Left lung (tissue), 1 donor: ENCODE measurements around the genes EFCAB3, ACE and DCAF7.

DNA sequence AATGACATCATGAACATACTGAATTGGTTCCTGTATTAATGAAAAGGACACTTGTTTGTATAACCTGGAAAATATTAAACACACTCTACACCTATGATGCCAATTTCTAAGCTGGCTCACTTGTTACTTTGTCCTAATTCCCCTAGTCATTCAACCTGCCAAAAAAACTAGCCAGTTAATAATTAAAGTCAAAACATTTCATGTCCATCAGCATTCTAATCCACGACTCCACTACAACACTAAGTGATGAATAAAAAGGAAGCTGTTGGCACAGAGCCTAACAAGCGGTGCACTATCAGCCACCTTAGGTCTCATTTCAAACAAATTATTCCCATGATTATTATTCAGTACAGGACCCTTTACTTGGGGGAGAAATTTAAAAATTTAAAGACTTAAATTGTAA is 12.1 kb downstream of the MED13 start:
- PRO-cap: no peak

DNA sequence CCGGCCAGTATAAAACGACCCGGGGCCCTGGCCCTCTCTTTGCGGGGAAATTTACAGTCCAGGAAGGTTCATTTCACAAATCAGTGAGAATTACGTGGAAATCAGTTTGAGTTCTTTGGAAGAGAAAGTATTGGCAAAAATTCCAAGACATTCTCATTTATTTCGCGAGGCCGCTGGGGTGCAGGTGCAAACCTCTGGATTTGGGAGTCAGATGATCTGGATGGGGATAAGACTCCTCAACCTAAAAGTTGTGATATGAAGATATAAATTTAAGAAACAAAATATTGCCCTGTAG is 1.0 kb upstream of the MED13 start:
- PRO-cap: bidirectional peak, plus-strand start at position 42 of the sequence, minus-strand start outside the sequence

GRCh38 chr17:62093778-62094172 is 28.7 kb upstream of the MED13 start:
- PRO-cap: no peak

DNA sequence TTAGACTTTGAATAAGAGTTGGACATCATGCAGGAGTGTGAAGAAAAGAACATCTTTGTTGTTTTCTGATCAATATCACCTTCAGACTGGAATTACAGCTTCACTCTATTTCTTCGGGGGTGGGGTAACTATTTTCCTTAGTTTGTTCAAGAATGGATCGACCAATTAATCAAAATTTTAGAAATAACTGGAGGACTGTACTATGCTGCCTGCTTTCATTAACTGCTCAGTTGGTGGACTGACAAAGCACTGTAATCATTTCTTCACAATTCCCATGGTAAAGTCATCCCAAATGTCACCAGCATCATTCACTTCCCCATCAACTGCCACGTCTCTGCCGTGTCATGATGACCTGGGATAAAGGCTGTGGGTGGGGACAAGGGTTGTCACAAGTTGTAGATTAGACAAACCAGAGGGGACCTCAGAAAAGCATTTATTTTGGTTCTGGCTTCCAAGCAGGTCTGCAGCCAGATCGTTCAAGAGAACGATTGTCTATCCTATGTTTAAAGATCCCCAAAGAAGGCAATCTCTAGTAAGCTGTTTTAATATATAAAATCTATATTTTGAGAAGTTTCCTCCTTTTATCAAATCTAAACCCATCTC is 105.2 kb upstream of the MED13 start:
- PRO-cap: no peak

DNA sequence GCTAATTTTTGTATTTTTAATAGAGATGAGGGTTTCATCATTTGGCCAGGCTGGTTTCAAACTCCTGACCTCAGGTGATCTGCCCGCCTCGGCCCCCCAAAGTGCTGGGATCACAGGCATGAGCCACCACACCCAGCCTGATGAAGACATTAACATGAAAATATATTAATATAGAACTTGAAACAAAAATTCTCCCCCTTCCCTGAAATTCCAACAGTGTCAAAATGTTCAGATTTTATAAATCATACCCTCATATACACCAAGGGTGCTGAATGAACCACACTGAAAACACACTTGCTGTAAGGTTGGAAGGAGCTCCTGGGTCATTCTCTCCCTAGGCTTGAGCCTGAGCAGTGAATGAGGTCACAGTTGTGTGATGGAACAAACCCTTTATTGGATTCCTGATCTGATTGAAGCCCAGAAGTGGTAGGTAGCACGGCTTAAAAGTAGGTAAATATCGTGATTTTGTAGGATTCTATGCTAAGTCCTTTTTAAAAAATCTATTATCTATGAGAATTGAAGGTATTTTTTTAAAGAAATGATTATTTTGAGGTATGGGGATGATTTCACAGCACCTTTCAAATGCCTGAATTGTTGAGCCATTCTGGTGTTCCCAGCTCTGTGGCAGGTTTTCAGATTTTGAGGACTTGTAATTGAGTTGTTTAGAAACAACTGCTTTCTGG is at the start of gene EFCAB3:
TSS of gene EFCAB3 (plus strand) at position 390 of the 683 bp plus-strand sequence.
- PRO-cap: no peak

GRCh38 chr17:62470746-62471228 is 7.8 kb upstream of the TLK2 start:
- PRO-cap: no peak

- PRO-cap: no peak
Measured at GRCh38 chr17:62543485-62544514, 65.2 kb downstream of the TLK2 start.

- PRO-cap: no peak
Measured at GRCh38 chr17:62572696-62573516, 54.6 kb upstream of the MRC2 start.

DNA sequence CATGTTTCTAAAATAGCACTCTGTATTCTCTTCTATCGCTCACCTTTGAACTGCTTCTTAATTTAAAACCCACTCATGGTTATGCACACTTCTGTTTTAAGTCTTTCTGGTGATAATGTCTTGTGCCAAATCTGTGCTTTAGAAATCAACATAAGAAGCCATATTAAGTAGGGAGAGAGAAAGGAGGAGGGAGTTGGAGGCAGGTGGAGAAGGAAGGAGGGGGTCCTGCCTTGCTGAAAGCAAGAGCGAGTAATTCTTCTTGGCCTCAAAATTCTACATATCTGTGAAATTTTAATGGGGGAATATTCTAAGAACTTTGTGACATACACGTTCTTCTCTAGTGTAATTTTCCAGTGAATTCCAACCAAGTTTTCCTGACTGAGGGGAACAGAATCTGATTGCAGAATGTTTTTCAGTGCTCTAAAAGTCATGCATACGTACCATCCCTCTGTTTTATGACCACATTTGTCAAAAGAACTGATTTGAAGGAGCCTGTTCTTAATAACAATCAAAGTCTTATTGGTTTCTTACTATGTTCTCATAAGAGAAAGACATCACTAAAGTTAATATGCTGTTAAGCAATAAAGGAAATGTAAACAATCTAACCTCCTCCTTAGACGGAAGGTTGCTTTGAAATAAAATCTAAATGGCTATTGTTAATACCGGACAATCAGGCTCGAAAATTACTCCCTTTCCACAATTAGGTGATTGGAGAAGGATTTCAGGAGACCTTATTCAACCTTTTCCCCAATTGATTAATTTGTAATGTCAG is 1.5 kb downstream of the MARCHF10 start:
- PRO-cap: no peak

DNA sequence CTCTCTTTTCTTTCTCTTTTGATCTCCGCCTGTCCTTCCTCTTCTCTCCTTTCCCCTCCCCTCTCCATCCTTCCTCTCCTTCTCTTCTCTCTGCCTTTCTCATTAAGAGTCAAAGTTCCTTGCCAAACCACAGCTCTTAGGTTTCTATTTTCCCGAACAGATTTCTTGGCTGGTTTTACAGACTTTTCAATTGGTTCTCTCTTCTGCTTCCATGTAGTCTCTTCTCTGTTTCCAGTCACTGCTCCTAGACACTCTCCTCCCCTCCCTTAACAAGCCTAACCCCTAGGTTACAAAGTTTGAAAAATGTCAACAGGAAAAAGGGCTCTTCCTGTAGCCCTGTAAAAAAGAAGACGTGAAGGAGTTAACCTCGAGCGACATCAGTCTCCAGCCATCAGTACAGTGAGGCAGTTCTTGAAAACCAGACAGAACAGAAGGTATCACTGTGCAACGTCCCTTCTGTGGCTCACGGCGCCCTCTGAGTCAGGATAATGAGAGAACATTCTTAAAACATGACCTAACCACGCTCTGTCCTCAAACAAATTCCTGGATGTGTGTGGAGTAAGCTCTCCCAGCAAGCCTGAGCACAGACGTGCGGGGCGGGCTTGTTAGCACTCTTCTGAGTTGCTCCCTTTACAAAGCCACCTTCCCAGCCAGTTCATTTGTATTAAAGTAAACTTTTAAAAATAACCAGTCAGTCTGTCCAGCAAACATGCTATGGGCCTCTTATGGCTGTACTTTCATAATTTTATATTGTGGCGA is 11.6 kb upstream of the MARCHF10 start:
- PRO-cap: bidirectional peak, plus-strand start at position 584 of the sequence, minus-strand start at position 477 of the sequence

- PRO-cap: no peak
Measured at GRCh38 chr17:63399681-63400264, 46.3 kb downstream of the CYB561 start.

GRCh38 chr17:63421919-63422990 is 23.9 kb downstream of the CYB561 start:
- PRO-cap: no peak

DNA sequence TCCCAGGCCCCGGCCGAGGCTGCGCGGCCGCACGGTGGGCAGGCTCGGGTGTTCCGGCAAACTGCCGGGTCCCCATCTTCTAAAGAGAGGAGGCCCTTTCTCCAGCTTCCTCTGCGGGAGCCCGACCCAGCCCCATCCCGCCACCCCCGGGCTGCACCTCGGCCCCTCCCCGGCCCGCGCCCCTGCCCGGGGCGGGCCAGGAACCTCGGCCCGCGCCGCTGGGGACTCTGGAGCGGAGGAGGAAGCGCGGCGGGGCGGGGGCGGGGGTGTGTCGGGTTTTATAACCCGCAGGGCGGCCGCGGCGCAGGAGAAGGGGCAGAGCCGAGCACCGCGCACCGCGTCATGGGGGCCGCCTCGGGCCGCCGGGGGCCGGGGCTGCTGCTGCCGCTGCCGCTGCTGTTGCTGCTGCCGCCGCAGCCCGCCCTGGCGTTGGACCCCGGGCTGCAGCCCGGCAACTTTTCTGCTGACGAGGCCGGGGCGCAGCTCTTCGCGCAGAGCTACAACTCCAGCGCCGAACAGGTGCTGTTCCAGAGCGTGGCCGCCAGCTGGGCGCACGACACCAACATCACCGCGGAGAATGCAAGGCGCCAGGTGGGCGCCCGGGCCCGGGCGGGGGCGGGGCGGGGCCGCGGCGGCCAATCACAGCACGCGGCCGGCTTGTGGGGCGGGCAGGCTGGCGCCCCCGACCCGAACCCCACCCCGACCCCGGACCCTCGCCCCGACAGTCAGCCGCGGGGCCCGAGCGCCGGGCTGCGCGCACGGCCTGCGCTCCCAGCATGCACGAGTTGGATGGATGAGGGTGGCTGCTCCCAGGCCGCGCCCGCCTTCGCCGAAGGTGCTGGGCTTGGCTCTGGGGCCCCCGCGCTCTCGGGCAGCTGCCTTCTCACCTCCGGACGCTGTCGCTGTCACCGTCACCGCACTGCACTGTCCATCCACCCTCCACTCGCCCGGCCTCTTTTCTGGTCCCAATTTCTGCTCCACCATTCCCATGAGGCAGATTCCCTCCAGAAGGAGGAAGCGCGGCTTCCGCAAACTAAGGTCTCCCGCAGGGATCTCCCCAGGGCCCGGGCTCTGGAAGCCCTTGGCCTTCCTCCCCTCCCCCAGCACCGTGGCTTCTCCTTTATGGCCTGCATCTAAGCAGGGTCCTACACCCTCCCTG is at the start of gene ACE:
TSS of gene ACE (plus strand) at position 309 of the 1,159 bp plus-strand sequence.
- PRO-cap: bidirectional peak, plus-strand start at position 309 of the sequence, minus-strand start at position 113 of the sequence; bidirectional peak, plus-strand start outside the sequence, minus-strand start at position 1,056 of the sequence

DNA sequence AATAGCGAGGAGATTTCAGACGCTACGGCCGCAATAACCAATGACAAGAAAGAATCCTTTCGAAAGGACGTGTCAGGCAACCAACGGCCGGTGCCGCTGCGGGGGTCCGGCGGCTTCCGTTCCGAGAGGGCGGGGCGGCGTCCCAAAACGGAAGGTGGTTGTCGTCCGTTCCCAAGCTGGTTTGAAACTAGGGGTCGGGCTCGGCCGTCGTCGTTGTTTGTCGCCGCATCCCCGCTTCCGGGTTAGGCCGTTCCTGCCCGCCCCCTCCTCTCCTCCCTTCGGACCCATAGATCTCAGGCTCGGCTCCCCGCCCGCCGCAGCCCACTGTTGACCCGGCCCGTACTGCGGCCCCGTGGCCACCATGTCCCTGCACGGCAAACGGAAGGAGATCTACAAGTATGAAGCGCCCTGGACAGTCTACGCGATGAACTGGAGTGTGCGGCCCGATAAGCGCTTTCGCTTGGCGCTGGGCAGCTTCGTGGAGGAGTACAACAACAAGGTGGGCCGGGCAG is at the start of gene DCAF7:
TSS of gene DCAF7 (plus strand) at position 161 of the 512 bp plus-strand sequence.
- PRO-cap: bidirectional peak, plus-strand start at position 174 of the sequence, minus-strand start outside the sequence

DNA sequence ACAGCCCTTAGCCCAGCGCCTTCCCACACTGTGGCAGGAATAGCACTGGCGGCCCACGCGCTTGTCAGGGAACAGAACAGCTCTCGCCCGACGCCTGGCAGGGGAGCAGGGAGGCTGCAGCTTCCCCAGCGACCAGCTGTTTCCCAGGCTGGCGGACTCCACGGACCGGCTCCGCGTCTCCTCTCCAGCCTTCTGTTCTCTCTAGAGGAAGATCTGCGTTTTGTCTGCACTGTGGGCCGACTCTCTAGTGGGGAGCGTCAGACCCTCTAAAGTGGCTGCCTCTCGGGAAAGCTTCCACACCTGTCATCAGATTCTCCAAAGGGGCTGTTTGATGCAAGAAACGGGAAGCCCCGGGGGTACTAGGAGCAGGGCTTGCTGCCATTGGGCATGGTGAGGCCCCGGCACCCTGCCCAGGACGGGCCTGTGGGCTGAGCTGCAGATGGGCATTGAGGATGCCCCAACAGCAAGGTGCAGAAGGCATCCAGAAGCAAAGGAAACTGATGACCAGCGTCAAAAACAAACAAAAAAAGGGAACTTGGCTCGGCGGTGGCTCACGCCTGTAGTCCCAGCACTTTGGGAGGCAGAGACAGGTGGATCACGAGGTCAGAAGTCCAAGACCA is 1.4 kb upstream of the LIMD2 start:
- PRO-cap: bidirectional peak, plus-strand start at position 36 of the sequence, minus-strand start outside the sequence; unidirectional peak, minus-strand start at position 194 of the sequence

DNA sequence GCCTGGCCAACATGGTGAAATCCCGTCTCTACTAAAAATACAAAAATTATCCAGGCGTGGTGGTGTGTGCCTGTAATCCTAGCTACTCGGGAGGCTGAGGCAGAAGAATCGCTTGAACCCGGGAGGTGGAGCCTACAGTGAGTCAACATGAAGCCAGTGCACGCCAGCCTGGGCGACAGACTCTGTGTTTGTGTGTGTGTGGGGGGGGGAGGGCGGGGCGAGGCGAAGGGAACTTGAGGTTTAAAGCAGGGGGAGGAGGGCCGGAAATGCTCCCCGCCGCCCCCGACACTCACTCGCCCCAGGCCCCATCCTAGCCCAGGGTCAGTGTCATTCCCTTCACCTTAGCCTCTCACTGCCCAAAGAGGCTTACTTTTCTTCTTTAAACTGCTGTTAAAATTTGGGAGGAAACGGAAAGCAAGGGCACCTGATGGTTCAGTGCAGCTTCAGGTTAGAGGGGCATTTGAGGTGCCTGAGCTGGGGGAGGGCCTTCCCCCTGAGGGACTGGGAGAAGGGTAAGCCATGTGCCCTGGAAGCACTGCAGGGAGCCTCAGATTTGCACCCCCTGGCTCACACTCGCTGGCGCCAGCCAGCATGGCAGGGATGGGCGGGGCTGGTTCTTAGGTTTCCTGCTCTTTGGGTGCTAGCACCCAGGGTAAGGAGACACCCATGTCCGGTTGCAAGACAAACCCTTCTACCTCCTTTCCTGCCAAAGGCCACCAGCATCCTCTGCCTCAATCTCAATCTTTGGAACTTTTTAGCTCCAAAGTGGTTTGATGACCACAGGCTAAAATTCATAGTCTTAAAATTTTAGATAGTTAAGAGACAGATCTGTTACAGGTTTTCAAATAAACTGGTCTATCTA is 2.1 kb upstream of the LIMD2 start:
- PRO-cap: bidirectional peak, plus-strand start at position 263 of the sequence, minus-strand start at position 184 of the sequence

DNA sequence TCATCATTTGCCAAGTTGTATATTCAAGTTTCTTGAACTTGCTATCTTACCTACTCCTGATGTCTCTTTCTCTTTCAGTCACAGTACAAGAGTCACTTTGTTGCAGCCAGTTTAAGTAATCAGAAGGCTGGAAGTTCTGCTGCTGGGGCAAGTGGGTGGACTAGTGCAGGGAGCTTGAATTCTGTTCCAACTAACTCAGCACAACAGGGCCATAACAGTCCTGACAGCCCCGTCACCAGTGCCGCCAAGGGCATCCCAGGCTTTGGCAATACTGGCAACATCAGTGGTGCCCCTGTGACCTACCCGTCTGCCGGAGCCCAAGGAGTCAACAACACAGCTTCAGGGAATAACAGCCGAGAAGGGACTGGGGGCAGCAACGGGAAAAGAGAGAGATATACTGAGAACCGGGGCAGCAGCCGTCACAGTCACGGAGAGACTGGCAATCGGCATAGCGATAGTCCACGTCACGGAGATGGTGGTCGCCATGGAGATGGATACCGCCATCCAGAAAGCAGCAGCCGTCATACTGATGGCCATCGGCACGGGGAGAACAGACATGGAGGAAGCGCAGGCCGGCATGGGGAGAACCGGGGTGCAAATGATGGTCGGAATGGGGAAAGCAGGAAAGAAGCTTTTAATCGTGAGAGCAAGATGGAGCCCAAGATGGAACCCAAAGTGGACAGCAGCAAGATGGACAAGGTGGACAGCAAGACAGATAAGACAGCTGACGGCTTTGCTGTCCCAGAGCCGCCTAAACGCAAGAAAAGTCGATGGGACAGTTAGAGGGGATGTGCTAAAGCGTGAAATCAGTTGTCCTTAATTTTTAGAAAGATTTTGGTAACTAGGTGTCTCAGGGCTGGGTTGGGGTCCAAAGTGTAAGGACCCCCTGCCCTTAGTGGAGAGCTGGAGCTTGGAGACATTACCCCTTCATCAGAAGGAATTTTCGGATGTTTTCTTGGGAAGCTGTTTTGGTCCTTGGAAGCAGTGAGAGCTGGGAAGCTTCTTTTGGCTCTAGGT is 9.3 kb upstream of the PSMC5 start:
- PRO-cap: no peak

- PRO-cap: no peak
Measured at GRCh38 chr17:63821487-63821960, 5.7 kb upstream of the PSMC5 start.

GRCh38 chr17:63827960-63828227 is 431 bp upstream of the FTSJ3 start:
- PRO-cap: no peak

GRCh38 chr17:63838534-63839193 is 3.8 kb downstream of the SMARCD2 start:
- PRO-cap: no peak